Fibroblast of villous mesenchyme (primary cell): ENCODE data around the gene KLLN.

GRCh38 chr10:84344297-84345275, 16.2 kb downstream of the CCSER2 start:
- CAGE, long polyA plus RNA: no peak

DNA sequence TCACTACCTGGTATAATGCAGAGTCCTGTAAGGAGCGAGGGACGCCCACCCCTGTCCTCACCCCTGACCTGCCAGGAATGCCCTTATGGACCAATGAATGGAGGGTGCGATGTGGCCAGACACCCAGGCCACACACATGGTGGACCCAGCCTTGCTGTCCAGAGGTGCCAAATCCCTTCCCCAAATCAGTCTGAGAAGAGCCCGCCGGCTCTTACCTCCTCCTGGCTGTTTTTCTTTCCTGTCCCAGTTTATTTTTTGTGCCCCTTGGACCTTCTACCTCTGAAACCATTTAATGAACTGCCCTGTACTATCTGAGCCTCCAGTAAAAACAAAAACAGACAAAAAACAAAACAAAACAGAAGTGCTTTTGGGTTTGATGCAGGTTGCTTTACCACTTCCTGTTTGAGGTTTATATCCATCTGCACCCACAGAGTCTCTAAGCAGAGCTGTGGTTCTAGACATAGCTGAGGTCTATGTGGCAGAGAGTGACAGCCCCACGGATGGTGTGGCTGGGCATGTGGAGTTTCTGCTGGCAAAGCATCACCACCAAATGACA, 754.4 kb downstream of the GRID1 start:
- CAGE, long polyA plus RNA: no peak

GRCh38 chr10:86389307-86390101, 22.9 kb upstream of the GRID1 start:
- CAGE, long polyA plus RNA: no peak

DNA sequence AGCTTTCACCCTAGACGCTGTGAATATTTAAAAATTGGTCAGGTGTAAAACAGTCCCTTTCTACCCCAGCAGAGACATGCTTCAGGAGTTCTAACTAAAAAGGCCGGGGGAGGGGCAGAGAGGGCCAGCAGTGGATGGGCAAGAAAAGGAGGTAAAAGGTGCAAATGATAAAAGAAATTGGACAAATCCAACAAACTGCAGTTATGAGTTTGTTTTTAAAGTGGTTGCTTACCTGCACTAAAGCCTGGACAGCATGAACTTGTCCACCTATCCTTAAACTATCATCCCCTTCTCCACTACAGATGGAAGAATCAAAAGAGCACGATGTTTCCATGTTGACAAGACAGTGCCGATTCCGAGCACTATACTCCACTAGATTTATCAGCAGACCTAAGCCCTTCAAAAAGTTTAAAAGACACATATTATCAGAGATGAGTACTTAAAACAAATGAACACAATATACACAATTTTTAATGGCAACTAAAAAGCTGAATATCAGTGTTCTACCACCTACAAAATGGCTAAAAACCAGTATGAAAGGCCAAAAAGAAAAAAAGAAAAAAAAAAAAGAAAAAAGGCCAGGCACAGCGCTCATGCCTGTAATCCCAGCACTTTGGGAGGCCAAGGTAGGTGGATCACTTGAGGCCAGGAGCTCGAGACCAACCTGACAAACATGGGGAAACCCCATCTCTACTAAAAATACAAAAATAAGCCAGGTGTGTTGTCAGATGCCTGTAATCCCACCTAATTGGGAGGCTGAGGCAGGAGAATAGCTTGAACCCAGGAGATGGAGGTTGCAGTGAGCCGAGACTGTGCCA, 69.6 kb downstream of the WAPL start:
- CAGE, long polyA plus RNA: no peak

DNA sequence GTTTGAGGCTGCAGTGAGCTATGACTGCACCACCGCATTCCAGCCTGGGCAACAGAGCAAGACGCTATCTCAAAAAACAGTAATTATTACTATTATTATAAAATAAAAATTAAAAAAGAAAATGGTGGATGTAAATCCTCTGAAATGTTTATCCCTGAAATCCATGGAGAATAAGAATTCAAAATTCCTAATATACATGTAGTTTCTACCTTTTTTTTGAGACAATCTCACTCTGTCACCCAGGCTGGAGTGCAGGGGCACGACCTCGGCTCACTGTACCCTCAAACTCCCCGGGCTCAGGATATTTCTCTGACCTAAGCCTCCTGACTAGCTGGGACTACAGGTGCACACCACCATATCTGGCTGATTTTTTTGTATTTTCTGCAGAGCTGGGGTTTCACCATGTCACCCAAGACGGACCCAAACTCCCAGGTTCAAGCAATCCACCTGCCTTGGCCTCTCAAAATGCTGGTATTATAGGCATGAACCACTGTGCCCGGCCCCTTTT, 55.0 kb downstream of the WAPL start:
- CAGE, long polyA plus RNA: no peak

DNA sequence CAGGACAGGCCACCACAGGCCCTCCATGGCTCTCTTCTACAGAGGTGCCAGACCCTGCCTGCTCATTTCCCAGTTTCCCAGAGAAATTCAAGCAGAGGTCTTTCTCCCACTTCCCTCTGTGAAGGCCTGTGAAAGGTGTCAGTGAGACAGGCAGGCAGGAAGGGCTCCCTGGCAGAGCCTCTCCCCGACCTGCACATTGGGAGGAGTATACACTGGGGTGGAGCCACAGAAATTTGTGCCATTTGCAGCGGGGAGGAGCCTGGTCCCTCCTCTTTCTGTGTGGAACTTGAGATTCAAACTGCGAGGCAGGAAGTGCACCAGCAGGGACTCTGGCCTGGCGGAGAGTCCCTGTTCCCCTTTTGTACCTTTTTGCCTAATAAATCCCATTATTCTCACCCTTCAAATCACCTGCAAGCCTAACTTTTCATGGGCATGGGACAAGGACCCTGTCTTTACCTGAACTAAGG, 54.6 kb upstream of the OPN4 start:
- CAGE, long polyA plus RNA: no peak

DNA sequence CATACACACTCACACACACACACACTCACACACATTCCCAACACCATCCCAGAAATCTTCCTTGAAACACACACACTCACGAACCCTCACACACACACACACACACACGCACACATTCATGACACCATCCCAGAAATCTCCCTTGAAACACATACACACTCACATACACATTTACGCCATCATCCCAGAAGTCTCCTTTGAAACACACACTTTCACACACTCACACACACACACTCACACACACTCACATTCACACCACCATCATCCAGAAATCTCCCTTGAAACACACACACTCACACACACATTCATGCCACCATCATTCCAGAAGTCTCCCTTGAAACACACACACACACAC, 332 bp upstream of the OPN4 start:
- CAGE, long polyA plus RNA: no peak

DNA sequence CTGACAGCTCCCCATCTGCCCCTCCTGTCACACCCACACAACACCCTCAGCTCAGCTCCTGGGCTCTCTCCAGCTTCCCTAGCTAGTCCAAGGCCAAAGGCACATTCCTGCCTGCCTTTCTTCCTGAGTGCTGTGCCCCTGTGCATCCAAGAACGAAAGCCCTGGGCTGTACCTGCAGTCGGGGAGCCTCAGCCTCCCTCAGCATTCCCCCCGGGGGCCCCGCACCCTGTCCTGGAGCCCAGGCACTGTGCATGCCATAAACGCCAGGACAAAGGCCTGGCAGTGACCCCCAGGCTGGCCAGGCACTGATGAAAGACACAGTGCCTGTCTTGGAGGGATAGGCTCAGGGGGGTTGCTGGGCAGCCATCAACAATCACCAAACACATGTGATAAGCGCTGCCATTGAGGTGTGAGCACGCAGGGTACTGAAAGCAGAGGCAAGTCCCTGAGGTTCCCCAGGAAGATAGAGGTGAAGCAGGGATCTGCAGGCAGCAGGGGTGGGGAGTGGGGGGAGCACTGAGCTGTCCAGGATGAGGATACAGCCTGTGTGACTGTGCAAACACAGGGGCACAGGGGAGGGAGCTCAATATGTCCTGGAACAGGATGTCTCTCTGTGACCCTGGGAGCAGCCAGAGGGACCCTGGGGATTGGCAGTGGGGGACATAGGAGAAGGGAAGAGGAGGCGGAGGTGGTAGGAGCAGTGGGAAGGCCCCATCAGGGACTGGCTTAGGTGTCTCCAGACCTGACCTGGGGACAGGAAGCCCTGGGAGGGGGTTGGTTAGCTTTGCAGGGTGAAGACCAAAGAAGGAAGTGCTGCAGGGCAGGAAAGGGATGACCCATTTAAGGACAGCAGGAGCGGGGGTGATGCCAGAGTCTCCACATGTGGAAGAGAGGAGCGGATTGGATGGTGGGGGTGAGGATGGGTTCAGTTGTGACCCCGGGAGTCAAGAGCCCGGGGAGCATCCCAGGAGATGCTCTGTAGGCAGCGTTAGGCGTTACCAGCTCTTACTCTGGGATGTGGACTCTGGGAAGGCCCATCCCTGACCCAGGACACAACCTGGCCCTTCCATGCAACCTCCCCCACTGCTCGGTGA, 3.4 kb upstream of the LDB3 start:
- CAGE, long polyA plus RNA: no peak

DNA sequence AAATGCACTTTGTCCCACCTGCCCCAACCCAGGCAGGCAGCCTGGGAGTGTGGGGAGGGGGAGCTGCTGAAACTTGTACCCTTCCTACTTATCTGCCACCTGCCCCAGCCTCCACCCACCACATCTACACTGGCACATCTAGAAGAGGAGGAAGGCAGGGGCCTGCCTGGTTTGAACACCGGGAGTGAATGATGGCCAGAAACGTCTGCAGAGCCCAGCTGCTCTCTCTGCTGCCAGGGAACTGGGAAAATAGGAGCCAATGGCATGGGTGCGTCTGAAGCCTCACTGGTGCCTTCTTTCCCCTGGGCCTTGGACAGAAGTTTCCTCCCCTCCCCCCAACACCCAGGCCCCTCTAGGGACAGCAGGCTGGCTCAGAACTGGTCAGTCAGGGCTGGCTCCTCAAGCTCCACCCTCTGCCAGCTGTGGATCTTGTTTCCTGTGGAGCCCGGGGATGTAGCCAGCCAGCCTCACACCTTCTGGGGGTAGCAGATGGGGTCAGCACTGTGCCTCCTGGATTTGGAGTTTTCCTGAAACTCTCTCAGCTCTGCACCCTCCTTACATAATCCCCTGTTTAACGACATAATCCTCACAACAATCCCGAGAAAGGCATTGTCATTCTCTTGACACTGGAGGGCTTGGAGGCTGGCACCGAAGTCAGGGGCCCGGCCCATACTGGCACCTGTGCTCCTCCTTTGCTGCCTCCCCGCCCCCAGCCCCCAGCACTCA, 5.5 kb downstream of the LDB3 start:
- CAGE, long polyA plus RNA: no peak

DNA sequence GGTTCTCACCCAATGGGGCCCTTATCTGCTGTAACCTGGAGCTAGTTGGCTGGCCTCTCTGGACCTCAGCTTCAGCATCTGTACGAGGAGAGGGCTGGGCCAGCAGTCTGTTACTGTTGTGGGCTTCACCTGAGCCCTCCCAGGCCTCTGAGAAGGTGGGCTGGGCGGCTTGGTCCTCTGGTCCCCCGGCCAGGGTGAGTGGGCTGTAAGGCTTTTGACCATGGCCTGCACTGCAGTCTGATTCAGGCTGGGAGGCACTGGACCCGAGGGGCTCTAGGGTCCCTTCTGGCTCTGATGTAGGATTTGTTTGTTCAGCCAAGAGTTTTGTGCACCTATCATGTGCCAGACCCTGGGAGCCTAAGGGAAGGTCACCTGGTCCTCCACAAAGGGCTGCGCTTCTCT, 22.5 kb downstream of the LDB3 start:
- CAGE, long polyA plus RNA: no peak

- CAGE, long polyA plus RNA: no peak
Observed at GRCh38 chr10:86795088-86795782, 38.8 kb downstream of the BMPR1A start.

- CAGE, long polyA plus RNA: no peak
Observed at GRCh38 chr10:87107393-87107826, 12.4 kb downstream of the SHLD2 start.

GRCh38 chr10:87115295-87115942, 20.4 kb downstream of the SHLD2 start:
- CAGE, long polyA plus RNA: no peak

GRCh38 chr10:87660759-87661269, 1.1 kb downstream of the PAPSS2 start:
- CAGE, long polyA plus RNA: no peak

DNA sequence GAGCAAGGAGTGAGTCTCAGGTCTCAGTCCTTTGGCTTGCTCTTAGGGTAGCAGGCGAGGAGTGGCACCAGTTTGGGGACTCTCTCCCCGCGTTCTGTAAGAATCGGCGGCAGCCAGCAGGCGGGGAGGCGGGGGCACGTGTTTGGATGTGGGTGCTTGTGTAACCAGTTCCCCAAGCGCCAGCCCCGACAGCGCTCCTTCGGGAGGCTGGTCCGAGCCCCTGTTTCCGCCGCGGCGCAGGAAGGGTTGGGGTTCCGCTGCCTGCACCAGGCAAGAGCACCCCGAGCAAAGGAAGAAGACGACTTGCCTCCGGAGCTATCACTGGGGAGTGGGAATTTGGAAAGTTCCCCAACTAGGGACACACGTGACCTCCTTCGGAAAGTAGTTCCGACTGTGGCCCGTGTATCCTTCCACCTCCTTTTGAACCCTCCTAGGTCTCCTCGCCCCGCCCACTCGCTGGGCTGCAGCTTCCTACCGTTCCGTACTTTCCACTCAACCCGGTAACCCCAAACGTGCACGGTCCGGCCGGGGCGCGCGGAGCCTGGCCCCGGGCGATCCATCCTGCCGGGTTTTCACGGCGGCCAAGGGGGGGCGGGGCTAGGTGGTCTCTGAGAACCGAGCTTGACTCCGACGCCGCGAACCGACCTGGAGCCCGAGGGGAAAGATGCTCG, 1.3 kb downstream of the KLLN start:
- CAGE, long polyA plus RNA: no peak

DNA sequence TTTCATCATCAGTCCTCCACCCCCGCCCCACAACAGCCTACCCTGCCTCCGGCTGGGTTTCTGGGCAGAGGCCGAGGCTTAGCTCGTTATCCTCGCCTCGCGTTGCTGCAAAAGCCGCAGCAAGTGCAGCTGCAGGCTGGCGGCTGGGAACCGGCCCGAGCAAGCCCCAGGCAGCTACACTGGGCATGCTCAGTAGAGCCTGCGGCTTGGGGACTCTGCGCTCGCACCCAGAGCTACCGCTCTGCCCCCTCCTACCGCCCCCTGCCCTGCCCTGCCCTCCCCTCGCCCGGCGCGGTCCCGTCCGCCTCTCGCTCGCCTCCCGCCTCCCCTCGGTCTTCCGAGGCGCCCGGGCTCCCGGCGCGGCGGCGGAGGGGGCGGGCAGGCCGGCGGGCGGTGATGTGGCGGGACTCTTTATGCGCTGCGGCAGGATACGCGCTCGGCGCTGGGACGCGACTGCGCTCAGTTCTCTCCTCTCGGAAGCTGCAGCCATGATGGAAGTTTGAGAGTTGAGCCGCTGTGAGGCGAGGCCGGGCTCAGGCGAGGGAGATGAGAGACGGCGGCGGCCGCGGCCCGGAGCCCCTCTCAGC, at the start of gene KLLN:
TSS of gene KLLN (minus strand) at position 371 of the 587 bp plus-strand sequence.
- CAGE, long polyA plus RNA: no peak

- CAGE, long polyA plus RNA: no peak
Observed at GRCh38 chr10:87935750-87936732, 72.6 kb downstream of the PTEN start.

GRCh38 chr10:87951903-87952793, 88.7 kb downstream of the PTEN start:
- CAGE, long polyA plus RNA: no peak

- CAGE, long polyA plus RNA: no peak
Observed at GRCh38 chr10:88131608-88132474, 268.4 kb downstream of the PTEN start.

- CAGE, long polyA plus RNA: no peak
Observed at GRCh38 chr10:88213406-88213700, 349.9 kb downstream of the PTEN start.